ENCODE results near the genes ZNF594, WSCD1 and PITPNM3.

- PRO-cap, 4 experiments: no peak in any of the 4 experiments
- RAMPAGE, long total RNA, 4 experiments: no peak in any of the 4 experiments
Measured at GRCh38 chr17:4951307-4951461, 265 bp downstream of the ENO3 start.

GRCh38 chr17:5044807-5045206, 9.6 kb upstream of the SLC52A1 start:
- PRO-cap, 4 experiments: no peak in any of the 4 experiments
- RAMPAGE, long total RNA, 4 experiments: no peak in any of the 4 experiments

- PRO-cap, 4 experiments: no peak in any of the 4 experiments
- RAMPAGE, long total RNA, 4 experiments: no peak in any of the 4 experiments
Measured at GRCh38 chr17:5120867-5121404, 5.1 kb downstream of the USP6 start.

- PRO-cap, 4 experiments: peak in 4 of 4 experiments; most common plus-strand start chr17:5123207 (in 2); most common minus-strand start chr17:5123116 (in 3)
- RAMPAGE, long total RNA, 4 experiments: no peak in any of the 4 experiments
Measured at GRCh38 chr17:5122551-5123435, 7.0 kb downstream of the USP6 start.

DNA sequence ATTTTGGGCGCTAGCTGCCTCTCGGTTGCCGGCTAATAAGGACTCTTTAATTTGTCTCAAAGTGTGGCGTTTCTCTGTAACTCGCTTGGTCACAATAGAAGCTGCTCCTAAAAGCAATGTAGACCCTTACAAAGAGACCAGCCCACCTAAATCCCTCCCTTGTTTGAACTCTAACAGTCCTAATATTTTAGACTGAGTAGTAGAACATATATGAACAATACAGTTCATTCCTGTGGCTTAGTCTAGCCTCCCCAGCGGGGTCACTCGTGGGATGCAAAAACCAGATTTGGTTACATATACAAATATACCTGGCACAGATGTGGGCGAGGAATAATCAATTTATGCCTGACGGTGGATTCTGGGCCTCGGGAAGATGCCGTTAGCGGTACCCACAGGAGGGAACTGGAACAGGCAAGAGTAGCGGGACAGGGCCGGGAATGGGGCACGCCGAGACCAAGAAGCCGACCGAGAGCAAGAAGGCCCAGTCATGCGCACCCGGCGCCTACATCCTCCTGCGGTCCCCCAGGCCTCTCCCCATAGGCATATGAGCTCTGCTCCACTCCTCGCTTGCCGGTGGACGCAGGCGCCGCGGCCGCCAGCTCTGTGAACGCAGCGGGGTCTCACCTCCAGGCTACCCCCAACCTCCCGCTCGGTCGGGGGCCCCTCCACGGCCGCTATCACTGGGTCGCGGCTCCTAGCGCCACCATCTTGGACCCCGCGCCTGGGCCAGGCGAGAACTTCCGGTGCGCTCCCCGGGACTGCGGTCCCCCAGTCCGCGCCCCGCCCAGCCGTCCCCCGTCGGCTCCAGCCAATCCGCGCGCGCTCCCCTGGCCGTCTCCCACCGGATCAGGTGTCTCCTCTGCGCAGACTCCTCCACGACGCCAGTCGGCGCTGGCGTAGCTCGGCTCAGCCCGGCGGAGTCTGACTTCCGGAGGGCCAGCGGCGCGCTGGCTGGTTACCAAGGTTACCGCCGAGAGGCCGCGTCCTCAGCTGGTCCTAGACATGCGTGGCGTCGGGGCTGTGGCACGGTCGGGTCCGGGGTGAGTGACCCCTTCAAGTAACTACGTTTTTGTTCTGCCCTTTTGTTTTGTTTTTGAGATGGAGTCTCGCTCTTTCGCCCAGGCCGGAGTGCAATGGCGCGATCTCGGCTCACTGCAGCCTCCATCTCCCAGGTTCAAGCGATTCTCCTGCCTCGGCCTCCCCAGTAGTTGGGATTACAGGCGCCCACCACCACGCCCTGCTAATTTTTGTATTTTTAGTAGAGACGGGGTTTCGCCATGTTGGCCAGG, at the start of gene ZNF594:
ZNF594 (minus strand) TSS at position 745 of the 1,289 bp plus-strand sequence.
- PRO-cap, 4 experiments: peak in 4 of 4 experiments; most common plus-strand start position 884 of the sequence (in 4); most common minus-strand start position 739 of the sequence (in 4)
- RAMPAGE, long total RNA, 4 experiments: start-site peak on the plus strand in 2 of 4 experiments, centred at positions 923 to 947 of the sequence, 29 to 49 reads per replicate; start-site peak on the minus strand in 1 of 4 experiments, centred at position 720 of the sequence, 38 reads per replicate

DNA sequence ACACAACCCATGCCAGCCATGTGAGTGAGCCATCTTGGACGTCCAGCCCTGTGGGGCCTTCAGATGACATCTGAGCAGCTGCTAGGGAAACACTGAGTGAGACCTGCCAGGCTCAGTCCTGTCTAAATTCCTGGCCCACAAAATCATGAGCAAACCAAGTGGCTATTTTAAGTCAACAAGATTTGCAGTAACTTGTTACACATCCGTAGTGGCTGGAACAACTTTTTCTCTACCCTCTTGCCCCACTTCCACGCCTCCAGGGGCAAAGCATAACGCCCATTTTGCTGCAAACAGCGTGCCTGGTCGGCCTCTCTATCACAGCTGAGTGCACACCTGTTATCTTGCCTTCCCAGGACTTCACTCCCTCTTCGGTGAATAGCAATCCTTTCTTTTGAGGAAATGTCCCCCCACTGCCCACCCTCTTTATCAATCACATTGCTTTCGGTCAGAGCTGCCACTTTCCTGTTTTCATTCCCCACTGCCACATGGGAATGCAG, 7.3 kb upstream of the SCIMP start:
- PRO-cap, 4 experiments: no peak in any of the 4 experiments
- RAMPAGE, long total RNA, 4 experiments: no peak in any of the 4 experiments

DNA sequence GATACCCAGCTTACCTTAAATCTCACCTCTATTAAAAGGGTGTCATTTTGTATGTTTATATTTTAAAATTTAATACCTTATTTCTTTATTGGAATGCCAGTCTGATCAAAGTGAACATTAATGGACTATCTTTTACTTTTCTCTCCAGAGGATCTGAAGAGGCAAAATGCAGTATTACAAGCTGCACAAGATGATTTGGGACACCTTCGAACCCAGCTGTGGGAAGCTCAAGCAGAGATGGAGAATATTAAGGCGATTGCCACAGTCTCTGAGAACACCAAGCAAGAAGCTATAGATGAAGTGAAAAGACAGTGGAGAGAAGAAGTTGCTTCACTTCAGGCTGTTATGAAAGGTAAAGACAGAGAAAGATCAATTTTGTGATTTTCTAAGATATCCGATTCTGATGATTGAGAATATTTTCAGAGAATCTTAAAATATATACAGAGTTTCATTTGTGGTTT, 49.7 kb downstream of the RABEP1 start:
- PRO-cap, 4 experiments: no peak in any of the 4 experiments
- RAMPAGE, long total RNA, 4 experiments: no peak in any of the 4 experiments

DNA sequence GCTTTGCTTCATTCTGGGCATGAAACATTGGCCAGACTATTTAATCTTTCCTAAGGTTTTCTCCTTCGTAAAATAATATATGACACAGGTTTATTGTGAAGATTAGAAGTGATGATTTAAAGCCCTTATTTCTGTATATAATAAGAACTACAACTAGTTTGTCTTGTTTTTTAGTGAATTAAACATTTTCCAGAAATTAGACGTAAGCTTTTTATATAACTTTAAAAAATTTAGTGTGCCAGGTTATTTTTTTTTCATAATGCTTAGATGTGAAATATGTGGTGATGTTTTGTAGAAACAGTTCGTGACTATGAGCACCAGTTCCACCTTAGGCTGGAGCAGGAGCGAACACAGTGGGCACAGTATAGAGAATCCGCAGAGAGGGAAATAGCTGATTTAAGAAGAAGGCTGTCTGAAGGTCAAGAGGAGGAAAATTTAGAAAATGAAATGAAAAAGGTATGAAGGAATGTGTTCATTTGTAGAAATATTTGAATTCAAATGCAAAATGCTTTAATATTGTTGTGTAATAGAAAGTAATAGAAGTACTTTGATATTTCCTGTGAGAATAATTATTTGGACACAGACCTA, 52.9 kb downstream of the RABEP1 start:
- PRO-cap, 4 experiments: no peak in any of the 4 experiments
- RAMPAGE, long total RNA, 4 experiments: no peak in any of the 4 experiments

- PRO-cap, 4 experiments: no peak in any of the 4 experiments
- RAMPAGE, long total RNA, 4 experiments: no peak in any of the 4 experiments
Measured at GRCh38 chr17:5504899-5505325, 4.1 kb upstream of the ENSG00000286190 start.

- PRO-cap, 4 experiments: peak in 4 of 4 experiments; most common plus-strand start chr17:6070741 (in 4); most common minus-strand start chr17:6071062 (in 4)
- RAMPAGE, long total RNA, 4 experiments: start-site peak on the plus strand in 1 of 4 experiments, at chr17:6071067-6071136 at its widest, 14 reads per replicate
Measured at GRCh38 chr17:6070289-6071268, at the start of gene WSCD1. WSCD1 (plus strand) TSS chr17:6070379.

DNA sequence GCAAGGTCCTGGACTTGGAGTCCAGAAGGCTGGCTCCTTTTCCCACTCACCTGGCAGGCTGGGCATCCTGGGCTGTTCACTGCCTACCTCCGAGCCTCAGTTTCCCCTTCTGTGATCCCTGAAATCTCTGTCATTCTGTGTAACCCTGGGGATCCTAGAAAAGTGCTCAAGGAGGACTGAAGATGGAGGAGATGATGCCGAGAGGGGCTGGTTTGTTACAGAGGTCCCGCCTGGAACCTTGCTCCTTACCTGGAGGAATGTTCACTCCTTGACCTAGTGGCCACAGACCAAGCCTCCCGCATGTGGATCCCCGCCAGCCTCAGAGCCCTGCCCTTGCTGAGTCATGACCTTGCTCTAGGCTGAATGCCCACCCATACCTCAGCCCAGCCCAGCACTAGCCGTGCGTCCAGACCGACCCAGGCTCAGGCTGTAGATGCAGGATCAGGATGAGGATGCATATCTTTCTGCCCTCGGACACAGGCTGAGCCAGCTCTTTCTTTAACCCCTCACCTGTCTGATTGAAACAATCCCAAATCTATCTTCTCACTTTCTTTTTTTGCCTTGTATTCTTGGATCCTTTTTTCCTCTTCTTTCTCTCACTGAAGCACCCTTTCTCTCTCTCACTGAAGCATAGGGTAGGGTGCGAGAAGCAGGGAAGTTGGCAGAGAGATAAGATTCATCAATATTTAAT, 34.8 kb downstream of the WSCD1 start:
- PRO-cap, 4 experiments: no peak in any of the 4 experiments
- RAMPAGE, long total RNA, 4 experiments: no peak in any of the 4 experiments

DNA sequence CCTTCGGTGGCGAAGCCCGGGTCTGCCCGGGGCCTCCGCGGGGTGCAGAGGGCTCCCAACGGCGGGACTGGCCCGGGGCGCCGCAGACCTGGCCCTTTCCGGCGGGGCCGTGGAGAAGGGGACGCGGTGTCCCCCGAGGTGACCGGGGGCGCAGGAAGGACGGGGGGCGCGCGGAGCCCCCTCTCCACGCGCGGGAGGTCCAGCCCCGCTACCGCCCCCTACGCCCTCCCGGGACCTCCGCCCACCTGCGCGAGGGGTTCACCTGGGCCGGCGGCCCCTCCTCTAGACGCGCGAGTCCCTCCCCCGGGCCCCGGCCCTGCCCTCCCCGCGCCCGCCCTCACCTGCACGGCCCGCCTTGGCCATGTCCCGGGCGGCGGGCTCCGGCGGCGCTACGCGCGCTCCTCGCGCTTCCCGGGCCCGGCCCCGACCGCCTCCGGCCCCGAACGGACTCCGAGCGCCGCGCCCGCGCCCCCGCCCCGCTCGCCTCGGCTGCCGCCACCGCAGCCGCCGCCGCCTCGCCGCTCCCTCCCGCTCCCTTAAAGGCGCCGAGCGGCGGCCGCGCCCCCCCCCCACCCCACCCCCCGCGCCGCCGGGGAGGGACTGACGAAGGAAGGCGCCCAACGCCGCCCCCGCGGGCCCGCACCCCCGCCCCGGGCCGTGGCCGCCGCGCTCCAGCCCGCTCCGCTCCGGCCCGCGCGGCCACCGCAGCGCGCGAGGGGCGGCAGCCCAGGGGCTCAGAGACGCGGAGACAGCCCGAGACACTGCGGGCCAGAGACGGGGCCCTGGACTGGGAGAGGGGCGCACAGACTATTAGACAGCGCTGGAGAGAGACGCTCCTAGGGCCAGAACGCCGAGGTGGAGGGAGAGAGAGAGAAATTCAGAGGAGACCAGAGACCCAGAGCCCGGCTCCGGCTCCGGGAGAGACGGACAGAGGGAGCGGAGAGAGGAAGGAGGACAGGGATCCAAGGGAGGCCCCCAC, at the start of gene PITPNM3:
PITPNM3 (minus strand) TSS at position 512 of the 979 bp plus-strand sequence.
- PRO-cap, 4 experiments: peak in 4 of 4 experiments; most common plus-strand start position 642 of the sequence (in 4); most common minus-strand start position 538 of the sequence (in 2)
- RAMPAGE, long total RNA, 4 experiments: start-site peak on the plus strand in 1 of 4 experiments, centred at position 677 of the sequence, 7 reads per replicate

GRCh38 chr17:6582950-6584090, 27.0 kb upstream of the PITPNM3 start:
- PRO-cap, 4 experiments: no peak in any of the 4 experiments
- RAMPAGE, long total RNA, 4 experiments: no peak in any of the 4 experiments

DNA sequence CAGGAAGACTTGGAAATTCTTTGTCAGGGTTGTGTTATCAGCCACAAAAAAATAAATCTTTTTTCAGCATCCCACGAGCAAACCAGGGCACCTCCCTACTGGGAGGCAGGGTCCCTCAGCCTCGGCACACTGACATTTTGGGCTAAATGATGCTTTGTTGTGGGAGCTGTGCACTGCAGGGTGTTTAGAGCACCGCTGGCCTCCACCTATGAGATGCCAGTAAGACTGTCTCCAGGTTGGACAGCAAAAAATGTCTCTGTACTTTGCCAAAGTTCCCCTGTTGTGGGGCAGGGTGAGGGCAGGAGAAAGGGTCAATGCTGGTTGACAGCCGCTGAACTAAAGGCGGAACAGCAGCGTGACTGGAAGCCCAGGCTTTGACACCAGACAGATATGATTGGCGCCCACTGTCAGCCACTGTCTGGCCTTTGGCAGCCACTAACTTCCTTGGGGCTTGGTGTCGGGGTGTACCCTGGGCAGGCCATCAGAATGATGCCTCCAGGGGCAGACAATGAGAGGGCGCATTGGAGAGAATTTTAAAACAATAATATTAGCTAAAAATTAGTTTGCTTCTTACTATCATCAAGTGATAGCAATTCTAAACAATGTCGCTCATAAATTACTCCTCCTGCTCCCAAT, 3.3 kb downstream of the SLC13A5 start:
- PRO-cap, 4 experiments: no peak in any of the 4 experiments
- RAMPAGE, long total RNA, 4 experiments: no peak in any of the 4 experiments

GRCh38 chr17:6753508-6754050, 2.3 kb upstream of the XAF1 start:
- PRO-cap, 4 experiments: no peak in any of the 4 experiments
- RAMPAGE, long total RNA, 4 experiments: no peak in any of the 4 experiments

- PRO-cap, 4 experiments: no peak in any of the 4 experiments
- RAMPAGE, long total RNA, 4 experiments: no peak in any of the 4 experiments
Measured at GRCh38 chr17:6842286-6842861, 10.8 kb upstream of the TEKT1 start.

GRCh38 chr17:7011259-7012162, 913 bp upstream of the RNASEK start:
- PRO-cap, 4 experiments: no peak in any of the 4 experiments
- RAMPAGE, long total RNA, 4 experiments: no peak in any of the 4 experiments

- PRO-cap, 4 experiments: no peak in any of the 4 experiments
- RAMPAGE, long total RNA, 4 experiments: no peak in any of the 4 experiments
Measured at GRCh38 chr17:7013771-7014159, 817 bp upstream of the C17orf49 start.

GRCh38 chr17:7052047-7052451, 8.2 kb upstream of the SLC16A11 start:
- PRO-cap, 4 experiments: no peak in any of the 4 experiments
- RAMPAGE, long total RNA, 4 experiments: no peak in any of the 4 experiments

DNA sequence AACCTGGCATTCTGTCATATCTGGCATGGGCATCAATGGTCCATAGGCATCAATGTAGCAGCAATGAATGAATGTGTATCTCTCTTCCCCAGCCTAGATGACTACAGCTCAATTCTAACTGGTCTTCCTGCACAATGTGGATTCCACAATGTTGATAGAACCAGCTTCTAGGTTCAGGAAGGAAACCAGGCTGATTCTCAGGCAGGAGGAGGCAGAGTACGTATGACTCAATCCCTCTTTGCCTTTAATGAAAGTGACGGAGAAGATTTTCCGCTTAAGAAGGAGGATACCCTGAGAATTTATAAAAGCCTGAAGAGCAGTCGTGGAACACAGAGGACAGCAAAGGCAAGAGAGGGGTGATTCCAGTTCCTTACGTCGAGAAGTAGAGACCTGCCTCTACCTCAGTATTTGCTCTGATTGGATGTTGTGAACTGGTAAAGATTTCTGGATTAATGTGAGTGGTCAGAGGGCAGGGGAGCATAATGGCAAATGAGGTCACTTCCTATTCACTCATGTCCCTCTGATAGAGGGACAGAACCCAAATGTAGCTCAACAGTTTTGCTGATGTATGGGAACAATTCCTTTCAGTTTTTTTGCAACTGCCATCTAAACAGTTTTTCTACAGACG, 15.0 kb upstream of the SLC16A11 start:
- PRO-cap, 4 experiments: no peak in any of the 4 experiments
- RAMPAGE, long total RNA, 4 experiments: no peak in any of the 4 experiments